Right atrium auricular region (tissue), 2 donors: ENCODE measurements around a stretch of chr4.

DNA sequence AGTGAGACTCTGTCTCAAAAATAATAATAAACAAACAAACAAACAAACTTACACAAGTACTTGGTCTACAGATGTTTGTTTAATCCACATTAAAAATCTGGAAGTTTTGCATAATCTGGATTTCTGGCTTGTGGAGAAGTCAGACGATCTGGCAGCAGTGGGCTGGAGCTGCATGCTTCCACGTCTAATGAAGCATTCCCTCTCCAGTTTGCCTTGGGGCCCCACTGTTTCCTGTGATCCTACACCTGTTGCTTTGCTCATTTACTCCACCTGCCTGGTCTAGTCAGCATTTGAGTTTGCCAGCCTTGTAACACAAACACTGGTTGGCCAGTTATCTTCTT is 144.4 kb downstream of the SHROOM3 start:
- PRO-cap = no peak
- RAMPAGE, long total RNA, 2 experiments = no peak in any of the 2 experiments

- PRO-cap = no peak
- RAMPAGE, long total RNA, 2 experiments = no peak in any of the 2 experiments
Measured at GRCh38 chr4:76584262-76584820, 149.3 kb downstream of the SHROOM3 start.

- PRO-cap = bidirectional peak, plus-strand start at chr4:76624527, minus-strand start at chr4:76624436
- RAMPAGE, long total RNA, 2 experiments = no peak in any of the 2 experiments
Measured at GRCh38 chr4:76624001-76624833, 189.2 kb downstream of the SHROOM3 start.

DNA sequence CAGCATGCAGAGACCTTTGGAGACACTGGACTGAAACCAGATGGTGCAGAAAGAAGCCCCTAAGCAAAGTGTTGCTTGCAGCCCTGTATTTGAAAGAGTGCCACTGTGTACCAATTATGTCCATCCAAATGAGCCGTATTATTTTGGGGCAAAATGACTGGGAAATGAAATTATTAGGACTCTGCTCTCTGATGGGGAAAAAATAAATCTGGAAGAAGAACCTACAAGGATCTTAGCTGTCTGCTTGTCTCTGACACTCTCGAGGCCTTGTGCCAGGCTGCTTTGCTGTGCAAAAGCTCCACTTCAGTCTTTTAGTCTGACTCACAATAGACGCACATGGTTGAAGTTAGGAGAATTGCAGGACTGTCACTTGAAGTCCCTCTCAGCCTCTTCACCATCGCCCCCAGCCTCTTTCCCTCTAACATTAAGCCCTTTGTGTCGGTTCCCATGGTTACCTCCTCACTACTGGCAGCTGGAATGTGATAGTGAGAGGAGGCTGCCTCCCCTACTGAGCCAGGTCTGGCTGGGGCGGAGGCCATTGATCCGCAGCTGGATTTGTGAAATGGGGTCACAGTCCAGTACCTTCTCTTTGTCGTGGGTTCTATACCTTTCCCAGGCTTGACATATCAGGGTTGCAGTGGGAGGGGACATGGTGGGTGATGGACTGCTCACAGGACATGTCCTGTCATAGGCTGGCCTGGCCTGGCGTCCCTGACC is 201.9 kb downstream of the SOWAHB start:
- PRO-cap = no peak
- RAMPAGE, long total RNA, 2 experiments = no peak in any of the 2 experiments

- PRO-cap = no peak
- RAMPAGE, long total RNA, 2 experiments = no peak in any of the 2 experiments
Measured at GRCh38 chr4:76892551-76893208, 5.3 kb downstream of the SOWAHB start.

- PRO-cap = unidirectional peak, minus-strand start at chr4:76950818
- RAMPAGE, long total RNA, 2 experiments = no peak in any of the 2 experiments
Measured at GRCh38 chr4:76950136-76951202, 917 bp downstream of the SEPTIN11 start.

DNA sequence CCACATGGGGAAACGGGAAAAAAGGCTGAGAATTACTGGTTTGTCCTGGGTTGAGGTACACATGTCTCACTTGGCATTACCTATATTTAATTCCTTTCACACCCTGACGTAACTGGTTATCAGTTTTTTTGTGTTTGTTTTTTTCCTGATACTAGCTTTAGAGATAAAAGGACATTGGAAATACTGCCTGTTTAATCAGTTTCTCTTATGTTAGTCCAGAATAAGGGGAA is 12.9 kb downstream of the SEPTIN11 start:
- PRO-cap = no peak
- RAMPAGE, long total RNA, 2 experiments = no peak in any of the 2 experiments

- PRO-cap = no peak
- RAMPAGE, long total RNA, 2 experiments = no peak in any of the 2 experiments
Measured at GRCh38 chr4:76964202-76964426, 14.6 kb downstream of the SEPTIN11 start.

- PRO-cap = no peak
- RAMPAGE, long total RNA, 2 experiments = no peak in any of the 2 experiments
Measured at GRCh38 chr4:77030626-77031040, 45.2 kb downstream of the CCNI start.

- PRO-cap = no peak
- RAMPAGE, long total RNA, 2 experiments = no peak in any of the 2 experiments
Measured at GRCh38 chr4:77047346-77048356, 28.1 kb downstream of the CCNI start.

- PRO-cap = no peak
- RAMPAGE, long total RNA, 2 experiments = no peak in any of the 2 experiments
Measured at GRCh38 chr4:77074329-77074648, 1.5 kb downstream of the CCNI start.

DNA sequence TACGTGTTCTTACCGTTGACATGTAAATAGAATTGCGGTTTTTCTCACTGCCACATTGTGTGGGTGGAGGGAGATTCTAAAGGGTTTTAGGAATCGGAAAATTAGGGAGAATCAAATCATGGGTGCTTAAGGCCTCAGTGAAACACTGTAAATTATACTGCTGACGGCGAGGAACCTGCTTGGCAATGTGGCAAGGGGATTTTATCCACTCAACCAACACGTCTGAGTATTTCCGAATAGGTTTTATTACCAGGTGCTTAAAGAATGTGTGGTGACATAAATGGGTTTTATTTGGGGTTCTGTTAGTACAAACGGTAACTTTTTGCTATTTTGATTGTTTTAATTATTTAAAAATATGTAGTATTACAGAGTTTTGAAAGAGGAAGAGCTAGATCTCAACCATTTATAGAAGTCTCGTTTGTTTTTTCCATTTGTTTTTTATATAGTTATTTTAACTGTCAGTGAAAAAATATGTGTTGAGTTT is 808 bp upstream of the CCNI start:
- PRO-cap = no peak
- RAMPAGE, long total RNA, 2 experiments = no peak in any of the 2 experiments

- PRO-cap = unidirectional peak, minus-strand start at chr4:77819959; unidirectional peak, minus-strand start at chr4:77819996; bidirectional peak, plus-strand start at chr4:77820363, minus-strand start at chr4:77820245
- RAMPAGE, long total RNA, 2 experiments = start-site peak on the minus strand in 1 of 2 experiments, at chr4:77820177-77820304 at its widest, 29 reads per replicate
Measured at GRCh38 chr4:77819546-77820331, 571 bp upstream of the CNOT6L start.

DNA sequence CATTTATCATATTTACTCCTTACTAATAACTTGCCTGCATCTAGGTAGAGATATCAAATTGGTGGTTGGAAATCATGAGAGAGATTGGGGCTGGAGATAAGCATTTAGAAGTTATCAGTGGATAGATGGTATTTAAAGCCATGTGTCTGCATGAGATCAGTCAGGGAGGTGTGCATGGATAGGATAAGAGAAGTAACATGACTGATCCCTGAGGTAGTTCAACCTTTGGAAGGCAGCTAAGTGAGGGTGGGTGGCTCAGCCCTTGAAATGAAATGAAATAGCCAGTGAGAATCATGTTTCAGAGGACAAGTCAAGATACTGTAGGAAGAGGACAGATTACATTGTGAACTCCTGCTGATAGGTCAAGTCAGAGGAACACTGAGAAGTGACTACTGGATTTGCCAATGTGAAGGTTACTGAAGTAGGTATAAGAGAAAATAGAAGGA is 43.3 kb downstream of the MRPL1 start:
- PRO-cap = no peak
- RAMPAGE, long total RNA, 2 experiments = no peak in any of the 2 experiments

DNA sequence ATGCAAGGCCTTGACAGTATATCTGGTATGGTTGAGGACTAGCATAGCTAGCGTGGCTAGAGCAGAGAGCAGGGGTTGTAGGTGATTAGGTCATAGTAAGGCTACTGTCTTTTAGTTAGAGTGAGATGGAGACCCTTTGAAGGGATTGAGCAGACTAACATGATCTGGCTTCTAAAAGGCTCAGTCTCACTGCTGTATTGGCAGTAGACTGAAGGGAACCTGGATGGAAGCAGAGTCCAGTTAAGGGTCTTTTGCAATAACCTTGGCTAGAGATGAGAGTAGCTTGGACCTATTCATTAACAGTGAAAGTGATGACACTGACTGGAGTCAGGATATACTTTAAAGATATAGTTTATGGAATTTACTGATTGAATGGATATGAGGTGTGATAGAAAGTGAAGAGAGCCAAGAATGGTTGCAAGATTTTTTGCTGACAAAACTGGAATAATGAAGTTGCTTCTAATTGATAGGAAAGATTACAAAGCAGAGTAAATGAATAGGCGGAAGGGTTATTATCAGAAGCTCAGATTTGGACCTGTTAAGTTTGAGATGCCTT is 59.8 kb downstream of the MRPL1 start:
- PRO-cap = no peak
- RAMPAGE, long total RNA, 2 experiments = no peak in any of the 2 experiments

GRCh38 chr4:80265362-80266159 is 903 bp upstream of the FGF5 start:
- PRO-cap = no peak
- RAMPAGE, long total RNA, 2 experiments = no peak in any of the 2 experiments

DNA sequence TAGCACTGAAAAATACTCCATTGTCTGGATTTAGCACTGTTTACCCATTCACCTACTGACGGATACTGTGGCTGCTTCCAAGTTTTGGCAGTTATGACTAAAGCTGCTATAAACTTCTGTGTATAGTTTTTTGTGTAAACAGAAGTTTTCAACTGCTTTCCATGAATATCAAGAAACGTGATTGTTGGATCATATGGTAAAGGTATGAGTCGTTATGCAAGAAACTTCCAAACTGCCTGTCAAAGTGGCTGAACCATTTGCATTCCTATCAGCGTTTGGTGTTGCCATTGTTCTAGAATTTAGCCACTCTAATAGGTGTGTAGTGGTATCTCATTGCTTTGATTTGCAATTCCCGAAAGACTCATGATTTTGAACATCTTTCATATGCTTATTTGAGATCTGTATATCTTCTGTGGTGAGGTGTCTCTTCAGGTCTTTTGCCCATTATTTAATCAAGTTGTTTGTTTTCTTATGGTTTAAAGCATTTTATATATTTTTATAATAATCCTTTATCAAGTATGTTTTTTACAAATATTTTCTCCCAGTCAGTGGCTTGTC is 87.8 kb downstream of the BMP3 start:
- PRO-cap = no peak
- RAMPAGE, long total RNA, 2 experiments = no peak in any of the 2 experiments

GRCh38 chr4:81164501-81165167 is 50.4 kb downstream of the PRKG2 start:
- PRO-cap = no peak
- RAMPAGE, long total RNA, 2 experiments = no peak in any of the 2 experiments

DNA sequence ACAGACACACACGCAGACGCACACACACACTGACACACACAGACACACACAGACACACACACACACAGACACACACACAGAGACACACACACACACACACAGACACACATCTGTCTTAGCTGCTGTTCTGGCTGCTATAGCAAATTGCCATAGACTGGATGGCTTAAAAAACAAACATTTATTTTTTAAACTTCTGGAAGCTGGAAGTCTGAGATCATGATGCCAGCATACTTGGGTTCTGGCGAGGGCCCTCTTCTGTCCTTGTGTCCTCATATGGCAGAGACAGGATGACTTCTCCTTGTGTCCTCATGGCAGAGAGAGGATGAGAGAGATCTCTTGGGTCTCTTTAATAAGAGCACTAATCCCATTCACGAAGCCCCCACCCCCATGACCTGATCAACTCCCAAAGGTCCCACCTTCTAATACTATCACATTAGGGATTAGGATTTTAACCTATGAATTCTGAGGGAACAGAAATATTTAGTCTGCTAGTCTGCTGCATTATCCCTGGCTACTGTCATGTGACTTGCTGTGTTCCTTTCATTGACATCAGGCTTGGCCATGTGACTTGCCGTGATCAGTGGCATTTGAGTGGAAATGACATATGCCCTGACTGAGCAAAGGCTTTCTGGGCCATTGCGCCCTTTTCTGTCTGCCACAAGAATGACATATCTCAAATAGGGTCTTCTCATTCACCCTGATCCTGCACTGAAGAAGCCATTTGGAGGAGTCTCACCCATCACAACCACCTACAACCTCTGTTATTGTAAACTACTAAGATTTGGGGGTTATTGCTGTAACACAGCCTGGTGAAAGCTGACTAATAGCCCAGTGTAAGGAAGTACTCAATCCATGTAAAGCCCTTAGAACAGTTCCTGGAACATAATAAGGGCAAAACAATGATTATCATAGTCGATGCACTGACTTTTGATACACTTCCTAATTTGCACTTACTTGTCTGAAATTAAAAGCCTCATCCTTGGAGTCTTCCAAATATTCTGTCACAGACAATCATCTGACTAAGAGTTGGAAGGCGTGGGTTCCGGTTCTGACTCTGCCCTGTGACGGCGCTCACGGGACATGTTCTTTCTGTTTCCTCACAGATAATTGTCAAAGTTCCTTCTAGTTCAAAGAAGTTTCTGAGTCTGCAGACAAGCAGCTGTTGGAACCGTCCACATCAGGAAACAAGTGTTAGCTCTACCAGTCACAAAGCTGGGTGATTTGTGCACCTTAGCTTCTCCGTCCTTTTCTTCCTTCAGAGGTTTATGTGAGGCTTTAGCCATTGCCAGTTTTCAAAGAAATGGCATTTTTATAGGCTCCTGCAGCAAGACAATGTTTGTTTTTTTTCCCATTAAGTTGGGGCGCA is 33.1 kb upstream of the RASGEF1B start:
- PRO-cap = unidirectional peak, minus-strand start at position 516 of the sequence; bidirectional peak, plus-strand start at position 1,125 of the sequence, minus-strand start at position 966 of the sequence
- RAMPAGE, long total RNA, 2 experiments = no peak in any of the 2 experiments

DNA sequence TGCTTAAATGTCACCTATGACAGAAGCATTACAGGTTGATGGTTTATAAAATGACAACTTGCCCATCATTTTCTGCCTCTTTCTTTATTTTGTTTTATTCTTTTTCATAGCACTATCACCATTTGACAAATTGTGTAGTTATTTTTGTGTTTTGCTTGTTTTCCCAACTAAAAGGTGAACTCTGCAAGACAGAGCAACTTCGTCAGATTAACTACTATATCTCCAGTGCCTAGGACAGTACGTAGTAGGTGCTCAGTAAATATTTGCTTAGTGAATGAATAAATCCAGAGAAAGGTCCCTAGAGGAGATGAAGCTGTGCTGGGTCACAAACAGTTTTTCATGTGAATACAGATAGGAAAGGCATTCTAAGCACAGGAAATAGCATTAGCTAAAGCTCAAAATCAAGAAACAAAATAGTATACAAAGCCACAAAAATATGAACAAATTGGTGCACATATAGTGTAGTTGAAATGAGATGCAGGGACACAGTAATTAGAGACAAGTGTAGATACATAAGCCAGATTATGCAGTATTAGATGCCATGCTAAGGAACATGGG is 154.3 kb upstream of the RASGEF1B start:
- PRO-cap = no peak
- RAMPAGE, long total RNA, 2 experiments = no peak in any of the 2 experiments